ENCODE measurements around the genes LAMTOR1 and ARAP1.

DNA sequence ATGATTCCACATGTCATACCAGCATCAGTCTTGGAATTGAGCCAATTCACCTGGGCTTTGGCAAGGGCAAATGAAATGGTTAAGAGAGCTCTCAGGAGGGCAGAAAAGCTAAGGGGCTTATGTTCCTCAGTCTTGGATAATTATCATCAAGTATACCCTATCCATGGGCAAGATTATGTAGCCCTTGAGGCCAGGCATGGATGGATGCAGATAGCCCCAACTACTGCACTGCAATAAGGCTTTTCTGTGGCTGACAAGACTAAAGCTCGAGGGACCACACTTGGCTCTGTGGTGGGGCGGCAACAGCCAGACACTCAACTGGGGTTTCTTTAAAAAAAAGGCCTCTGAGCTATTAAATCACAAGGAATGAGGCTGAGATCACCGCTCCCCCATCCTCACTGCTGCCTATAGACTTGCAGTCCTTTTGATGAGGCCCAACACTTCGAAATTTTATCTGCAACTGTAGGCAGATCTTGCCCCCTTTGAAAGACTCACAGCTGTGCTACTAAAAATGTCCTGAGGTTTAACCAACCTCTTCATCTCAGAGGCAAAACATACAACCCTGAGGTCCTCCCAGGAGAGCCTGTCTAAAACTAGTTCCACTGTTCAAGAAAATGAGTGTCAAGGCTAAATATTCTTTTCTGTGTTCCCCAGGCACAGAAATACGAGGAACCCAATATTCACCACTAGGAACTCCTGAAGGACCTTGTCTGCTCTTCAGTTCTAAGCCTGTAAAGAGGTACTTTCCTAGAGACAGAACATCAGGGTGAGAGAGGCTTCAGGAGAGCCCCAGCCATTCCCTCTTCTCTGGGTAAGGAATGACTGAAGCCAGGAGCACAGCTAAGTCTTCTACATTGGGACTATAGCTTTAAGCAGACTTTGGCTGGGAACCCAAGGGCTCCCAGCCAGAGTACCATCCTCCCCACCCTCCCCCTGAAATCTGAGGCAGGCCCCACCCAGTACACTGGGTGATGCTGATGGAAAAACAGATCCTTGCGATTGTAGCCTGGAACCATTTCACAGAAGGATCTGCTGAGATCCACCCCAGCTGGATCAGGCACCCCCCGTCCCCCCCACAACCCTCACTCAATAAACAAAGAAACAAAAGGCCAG lies 39.4 kb downstream of the IL18BP start:
- PRO-cap, result no peak
- RRBS, 2 experiments, result no CpG with 5 or more reads among the region's 7 CpGs

DNA sequence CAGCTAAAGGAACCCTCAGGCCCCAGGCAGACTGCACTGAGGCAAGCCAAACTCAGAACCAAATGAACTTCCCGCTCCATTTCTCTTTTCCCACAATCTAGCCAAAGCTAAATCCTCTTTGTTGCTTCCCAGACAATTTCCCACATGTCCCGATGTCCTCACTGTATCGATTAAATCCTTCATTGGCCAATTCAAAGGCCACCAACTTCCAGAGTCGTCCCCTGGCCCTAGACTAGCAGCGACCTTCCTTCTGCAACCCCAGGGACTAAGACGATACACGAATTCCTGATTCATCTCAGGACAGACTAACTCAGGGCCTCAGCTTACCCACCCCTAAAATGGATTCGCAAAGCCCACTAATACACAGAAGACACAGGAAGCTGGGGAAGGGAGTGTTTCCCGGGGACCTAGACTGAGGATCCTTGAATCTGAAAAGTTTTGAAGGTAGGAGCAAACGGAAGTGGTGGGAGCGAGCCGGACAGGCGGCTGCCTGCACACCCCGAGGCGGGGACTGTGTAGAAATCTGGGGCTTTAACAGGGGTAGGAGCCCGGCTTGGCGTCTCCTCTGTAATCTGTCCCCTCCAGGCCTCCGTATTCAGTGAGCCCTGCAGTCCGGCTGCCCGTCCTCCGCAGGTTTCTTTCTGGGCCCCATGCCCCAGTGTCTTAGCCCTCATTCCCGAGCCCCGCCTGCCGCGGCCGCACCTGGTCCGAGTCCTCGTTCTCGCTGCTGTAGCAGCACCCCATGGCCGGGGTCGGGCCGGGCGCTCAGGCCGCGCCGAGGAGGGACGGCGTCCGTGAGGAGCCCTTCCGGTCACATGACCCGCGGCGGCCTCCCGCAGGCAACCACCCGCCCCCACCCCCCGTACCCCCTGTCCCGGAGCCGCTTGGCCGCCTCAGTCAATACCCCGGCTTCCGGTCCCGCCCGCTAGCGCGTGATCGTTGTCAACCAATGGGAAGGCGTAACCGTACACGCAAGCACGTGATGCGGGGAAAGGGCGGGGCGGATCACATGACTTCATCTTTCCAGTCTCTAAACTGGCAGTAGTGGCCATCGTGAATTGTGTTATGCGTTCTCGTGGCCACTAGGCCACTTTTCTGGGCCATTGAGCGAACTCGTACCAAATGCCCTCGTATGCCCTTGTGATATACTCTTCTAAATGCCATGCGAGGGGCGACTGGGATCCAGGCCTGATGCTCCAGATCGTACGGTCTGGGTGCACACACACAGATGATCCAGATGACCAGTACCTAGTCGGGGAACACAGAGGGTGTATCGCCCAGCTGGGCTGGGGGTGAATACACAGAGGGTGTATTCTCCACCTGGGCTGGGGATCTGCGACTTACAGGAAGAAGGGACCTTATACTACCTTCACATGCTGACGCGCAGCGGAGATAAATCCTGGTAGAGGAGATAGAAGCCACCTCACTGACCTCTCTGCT lies at the start of gene LAMTOR1:
Gene LAMTOR1 (minus strand): TSS at position 817 of the 1,440 bp plus-strand sequence.
- PRO-cap, result bidirectional peak, plus-strand start at position 562 of the sequence, minus-strand start at position 515 of the sequence; bidirectional peak, plus-strand start at position 1,057 of the sequence, minus-strand start at position 873 of the sequence
- RRBS, 2 experiments, result 3% methylated on average over 27 of the region's 79 CpGs

DNA sequence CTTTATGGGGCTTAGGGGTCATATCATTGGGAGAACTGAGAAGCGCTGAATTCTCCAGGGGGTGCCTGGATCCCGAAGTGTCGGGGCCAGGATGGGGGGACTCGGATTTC lies 278 bp upstream of the INPPL1 start:
- PRO-cap, result no peak
- RRBS, 2 experiments, result no CpG with 5 or more reads among the region's 4 CpGs

- PRO-cap, result no peak
- RRBS, 2 experiments, result 2% methylated on average over 17 to 23 of the region's 88 CpGs
Observed at GRCh38 chr11:72239379-72240421, 4.3 kb downstream of the PHOX2A start.

GRCh38 chr11:72352610-72353274 lies 81.6 kb downstream of the CLPB start:
- PRO-cap, result no peak
- RRBS, 2 experiments, result no CpG with 5 or more reads among the region's 4 CpGs

GRCh38 chr11:72483761-72484268 lies 49.5 kb upstream of the CLPB start:
- PRO-cap, result no peak
- RRBS, 2 experiments, result no CpG with 5 or more reads among the region's 3 CpGs

- PRO-cap, result no peak
- RRBS, 2 experiments, result 82% methylated on average over 3 of the region's 14 CpGs; no CpG with 5 or more reads in 1 of the 2 experiments
Observed at GRCh38 chr11:72614902-72615309, 59.3 kb downstream of the PDE2A start.

DNA sequence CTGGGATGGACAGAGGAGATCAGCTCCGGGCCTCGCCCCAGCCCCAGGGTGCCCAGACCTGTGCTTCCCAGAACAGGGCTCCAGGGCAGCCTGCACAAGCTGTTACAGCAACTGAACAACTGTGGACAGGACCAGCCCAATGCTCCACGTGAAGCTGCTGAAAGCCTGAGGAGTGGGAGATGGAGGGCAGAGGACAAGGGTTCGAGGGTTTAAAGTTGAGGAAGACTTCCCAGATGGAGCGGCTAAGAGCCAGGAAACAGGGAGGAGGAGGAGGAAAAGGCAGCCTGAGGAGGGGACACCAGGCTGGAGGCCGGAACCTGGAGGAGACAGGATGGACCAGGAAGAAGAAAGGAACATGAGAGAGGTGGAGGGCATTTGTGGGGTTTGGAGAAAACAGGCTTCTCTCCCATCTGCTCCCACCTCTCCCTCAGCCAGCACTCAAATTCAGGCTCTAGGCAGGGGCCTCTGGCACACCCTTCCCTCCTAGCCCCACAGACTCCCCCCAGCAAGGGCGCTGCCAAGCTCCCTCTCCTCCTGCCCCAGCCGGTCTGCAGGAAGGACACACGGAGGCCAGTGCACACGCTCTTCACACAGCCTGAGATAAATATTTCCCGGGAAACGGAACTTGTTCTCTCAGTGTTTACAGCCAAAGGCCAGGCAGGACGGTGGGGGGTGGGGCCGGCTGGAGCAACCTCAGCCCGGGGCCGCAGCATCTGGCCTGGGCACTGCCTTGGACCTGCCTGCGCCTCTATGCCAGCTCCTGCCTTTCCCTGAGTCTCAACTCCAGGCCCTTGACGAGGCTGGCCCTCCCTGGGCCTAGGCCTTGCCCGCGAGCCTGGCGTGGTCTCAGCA lies 48.7 kb downstream of the PDE2A start:
- PRO-cap, result no peak
- RRBS, 2 experiments, result 16 to 26% methylated on average over 7 to 8 of the region's 21 CpGs

GRCh38 chr11:72632270-72632982 lies 41.8 kb downstream of the PDE2A start:
- PRO-cap, result no peak
- RRBS, 2 experiments, result no CpG with 5 or more reads among the region's 8 CpGs

DNA sequence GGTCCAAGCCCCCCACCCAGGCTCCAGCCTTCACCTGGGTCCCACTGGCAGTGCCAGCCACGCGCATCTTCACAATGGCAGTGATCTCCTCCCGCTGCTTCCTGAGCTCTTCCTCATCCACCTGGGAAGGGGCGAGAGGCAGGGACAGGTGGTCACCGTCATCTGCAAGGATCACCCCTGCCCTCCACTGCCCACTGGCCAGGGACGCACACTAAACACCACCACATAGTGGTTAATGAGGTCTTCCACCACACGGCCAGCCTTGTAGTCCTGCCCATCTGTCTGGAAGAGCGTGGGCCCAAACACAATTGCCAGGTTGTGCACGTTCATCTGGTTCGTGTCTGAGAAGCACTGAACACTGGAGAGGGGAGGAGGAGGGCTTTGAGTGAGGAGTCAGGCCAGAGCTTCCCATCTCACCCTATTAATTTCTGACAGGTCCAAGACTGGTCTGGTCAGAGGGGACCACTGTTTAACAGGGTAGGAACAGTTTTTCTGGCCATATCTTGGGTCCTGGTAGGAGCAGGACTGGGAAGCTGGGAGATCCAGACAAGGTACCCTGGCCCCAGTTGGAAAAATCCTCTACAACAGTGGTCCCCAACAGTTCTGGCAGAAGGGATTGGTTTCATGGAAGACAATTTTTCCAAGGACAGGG lies 21.4 kb upstream of the PDE2A start:
- PRO-cap, result no peak
- RRBS, 2 experiments, result no CpG with 5 or more reads among the region's 10 CpGs

GRCh38 chr11:72721519-72722004 lies 30.6 kb downstream of the ARAP1 start:
- PRO-cap, result unidirectional peak, plus-strand start at chr11:72721854
- RRBS, 2 experiments, result no CpG with 5 or more reads among the region's 14 CpGs

DNA sequence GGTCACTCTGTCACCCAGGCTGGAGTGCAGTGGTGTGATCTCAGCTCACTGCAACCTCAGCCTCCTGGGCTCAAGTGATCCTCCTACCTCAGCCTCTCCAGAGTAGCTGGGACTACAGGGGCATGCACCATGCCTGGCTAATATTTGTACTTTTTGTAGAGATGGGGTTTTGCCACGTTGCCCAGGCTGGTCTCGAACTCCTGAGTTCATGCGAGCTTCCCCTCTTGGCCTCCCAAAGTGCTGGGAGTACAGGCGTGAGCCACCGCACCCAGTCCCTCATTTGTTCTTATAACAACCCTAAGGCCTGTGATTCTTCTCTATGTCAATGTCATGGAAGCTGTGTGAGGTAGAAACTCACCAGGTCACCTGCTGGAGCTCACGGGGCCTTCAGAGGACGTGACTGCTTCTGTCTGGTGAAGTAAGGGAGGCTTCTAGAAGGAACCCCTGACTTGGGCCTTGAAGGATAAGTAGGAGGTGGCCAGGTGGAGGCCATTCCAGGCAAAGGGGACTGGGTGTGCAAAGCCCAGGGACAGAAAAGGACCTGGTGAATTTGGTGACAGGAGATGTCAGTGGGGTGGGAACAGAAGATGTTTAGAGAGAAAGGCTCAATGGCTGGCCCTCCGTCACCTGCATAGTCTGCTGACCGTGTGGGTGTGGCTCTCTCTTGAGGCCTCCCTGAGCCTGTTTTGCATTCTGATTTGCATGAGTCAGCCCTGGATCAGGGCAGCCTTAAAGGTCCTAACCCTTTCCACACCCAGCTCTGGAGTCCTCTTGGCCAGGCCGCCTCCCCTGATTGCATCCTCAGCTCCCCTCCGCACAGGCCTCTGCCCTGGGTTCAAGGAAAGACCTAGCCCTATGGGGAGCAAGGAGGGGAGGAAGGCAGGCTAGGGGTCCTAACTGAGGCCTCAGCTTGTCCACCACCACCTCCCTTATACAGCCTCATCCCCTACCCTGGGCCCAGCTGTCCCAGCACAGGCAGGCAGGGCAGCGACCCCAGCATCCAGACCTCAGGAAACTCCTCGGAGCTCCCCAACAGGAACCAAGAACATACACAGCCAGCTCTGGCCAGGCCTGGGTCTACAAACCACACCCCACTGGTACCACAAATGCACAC lies 14.2 kb downstream of the ARAP1 start:
- PRO-cap, result no peak
- RRBS, 2 experiments, result no CpG with 5 or more reads among the region's 13 CpGs

DNA sequence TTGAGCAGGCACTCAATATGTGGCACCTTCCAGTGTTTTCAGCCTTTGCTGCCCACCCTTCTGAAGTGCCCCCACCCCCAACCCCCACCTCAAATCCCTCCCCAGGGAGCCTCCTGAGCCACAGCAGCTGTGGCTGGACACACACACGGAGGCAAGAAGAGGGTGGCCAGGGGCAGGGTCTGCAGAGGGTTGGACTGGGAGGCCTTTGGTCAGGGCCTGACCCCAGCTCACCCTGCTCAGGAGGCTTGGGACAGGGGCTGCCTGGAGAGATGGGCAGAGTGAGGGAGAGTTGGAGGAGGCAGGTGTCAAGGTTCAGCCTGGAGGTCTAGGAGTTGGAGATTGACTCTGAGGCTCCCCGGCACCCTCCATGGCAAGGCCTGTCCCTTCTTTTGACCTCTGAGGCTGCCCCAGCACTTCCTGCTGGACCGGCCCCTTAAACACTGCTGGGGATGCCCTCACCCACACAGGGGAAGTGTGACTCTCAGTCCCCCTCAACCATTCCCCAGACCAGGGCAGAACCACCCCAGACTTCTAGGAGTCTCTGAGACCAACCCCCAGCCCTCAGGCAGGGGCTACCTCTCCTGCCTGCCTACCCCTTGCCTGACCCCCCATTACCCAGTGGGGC lies 8.8 kb downstream of the ARAP1 start:
- PRO-cap, result no peak
- RRBS, 2 experiments, result 75 to 89% methylated on average over 2 of the region's 3 CpGs

GRCh38 chr11:72751924-72753105 lies at the start of gene ARAP1:
TSS of gene ARAP1 (minus strand) at chr11:72752408.
- PRO-cap, result no peak
- RRBS, 2 experiments, result under 1 to 3% methylated on average over 20 to 29 of the region's 61 CpGs

DNA sequence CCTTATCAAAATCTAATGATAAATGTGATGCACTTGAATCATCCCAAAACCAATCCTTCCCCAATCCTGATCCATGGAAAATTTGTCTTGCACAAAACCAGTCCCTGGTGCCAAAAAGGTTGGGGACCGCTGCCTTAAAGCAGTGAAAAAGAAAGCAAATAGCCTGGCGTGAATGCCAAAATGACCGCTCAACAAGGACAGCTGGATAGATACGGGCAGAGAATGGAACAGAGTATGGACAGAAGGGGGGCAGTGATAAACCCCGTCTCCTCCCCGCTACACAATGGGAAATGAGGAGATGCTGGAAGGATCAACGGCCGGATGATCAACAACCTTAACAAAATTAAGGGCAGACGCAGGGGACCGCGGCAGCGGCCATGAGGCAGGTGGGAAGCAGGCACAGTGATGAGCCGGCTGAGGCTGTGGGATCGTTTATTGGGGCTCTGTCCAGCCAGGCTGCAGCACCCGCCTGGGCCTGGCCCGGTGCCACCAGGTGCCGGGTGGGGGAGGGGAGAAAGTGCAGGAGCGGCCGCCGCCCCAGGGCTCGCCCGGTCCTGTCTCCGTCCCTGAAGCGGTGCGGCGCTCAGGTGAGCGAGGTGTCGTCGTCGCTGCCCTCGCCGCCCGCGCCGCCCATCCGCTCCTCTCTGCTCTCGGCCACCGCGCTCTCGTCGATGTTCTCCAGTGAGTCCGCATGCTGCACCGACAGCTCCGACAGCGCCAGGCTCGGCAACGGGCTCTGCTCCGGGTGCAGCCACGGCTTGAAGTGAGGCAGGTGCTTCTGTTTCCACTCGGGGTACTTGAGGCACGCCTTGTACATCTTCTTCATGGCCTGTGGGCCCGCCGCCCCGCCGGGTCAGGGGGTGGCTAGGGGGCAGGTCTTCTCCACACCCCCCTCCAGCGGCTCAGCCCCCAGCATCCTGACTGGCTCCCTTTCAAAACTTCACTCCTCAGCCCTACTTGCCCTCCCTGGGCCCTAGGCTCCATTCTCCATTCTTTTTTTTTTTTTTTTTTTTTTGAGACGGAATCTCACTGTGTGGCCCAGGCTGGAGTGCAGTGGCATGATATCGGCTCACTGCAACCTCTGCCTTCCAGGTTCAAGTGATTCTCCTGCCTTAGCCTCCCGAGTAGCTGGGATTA lies 2.5 kb upstream of the ARAP1 start:
- PRO-cap, result no peak
- RRBS, 2 experiments, result 56 to 57% methylated on average over 11 to 17 of the region's 59 CpGs

GRCh38 chr11:72764326-72764987 lies 12.2 kb upstream of the ARAP1 start:
- PRO-cap, result no peak
- RRBS, 2 experiments, result 18% methylated on average over 2 of the region's 19 CpGs; no CpG with 5 or more reads in 1 of the 2 experiments

DNA sequence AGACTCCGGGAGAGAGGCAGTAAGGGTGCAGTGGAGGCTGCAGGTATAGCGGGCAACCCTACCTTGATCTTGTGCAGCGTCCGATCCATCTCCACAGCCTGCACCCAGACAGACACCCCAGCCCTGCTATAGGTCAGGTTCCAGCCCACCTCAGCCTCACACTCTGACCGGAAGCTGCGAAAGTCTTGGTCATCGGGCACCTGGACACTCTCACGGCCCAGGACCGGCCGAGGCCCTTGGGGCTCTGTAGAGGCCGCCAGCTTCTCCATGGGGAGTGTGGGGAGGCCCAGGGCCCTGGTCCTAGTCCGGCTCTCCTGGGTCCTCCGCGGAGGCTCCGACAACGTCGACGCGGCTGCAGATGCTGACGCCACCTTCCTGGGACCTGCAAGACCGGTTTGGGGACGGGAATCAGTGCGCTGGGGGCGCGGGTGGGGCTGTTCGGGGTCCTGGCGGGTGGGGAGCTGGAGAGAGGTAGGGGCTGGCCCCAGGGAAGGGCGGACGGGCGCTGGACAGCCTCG lies 12.9 kb downstream of the STARD10 start:
- PRO-cap, result no peak
- RRBS, 2 experiments, result 23 to 24% methylated on average over 13 of the region's 31 CpGs

- PRO-cap, result no peak
- RRBS, 2 experiments, result no CpG with 5 or more reads among the region's 3 CpGs
Observed at GRCh38 chr11:73152399-73152822, 10.3 kb upstream of the FCHSD2 start.

DNA sequence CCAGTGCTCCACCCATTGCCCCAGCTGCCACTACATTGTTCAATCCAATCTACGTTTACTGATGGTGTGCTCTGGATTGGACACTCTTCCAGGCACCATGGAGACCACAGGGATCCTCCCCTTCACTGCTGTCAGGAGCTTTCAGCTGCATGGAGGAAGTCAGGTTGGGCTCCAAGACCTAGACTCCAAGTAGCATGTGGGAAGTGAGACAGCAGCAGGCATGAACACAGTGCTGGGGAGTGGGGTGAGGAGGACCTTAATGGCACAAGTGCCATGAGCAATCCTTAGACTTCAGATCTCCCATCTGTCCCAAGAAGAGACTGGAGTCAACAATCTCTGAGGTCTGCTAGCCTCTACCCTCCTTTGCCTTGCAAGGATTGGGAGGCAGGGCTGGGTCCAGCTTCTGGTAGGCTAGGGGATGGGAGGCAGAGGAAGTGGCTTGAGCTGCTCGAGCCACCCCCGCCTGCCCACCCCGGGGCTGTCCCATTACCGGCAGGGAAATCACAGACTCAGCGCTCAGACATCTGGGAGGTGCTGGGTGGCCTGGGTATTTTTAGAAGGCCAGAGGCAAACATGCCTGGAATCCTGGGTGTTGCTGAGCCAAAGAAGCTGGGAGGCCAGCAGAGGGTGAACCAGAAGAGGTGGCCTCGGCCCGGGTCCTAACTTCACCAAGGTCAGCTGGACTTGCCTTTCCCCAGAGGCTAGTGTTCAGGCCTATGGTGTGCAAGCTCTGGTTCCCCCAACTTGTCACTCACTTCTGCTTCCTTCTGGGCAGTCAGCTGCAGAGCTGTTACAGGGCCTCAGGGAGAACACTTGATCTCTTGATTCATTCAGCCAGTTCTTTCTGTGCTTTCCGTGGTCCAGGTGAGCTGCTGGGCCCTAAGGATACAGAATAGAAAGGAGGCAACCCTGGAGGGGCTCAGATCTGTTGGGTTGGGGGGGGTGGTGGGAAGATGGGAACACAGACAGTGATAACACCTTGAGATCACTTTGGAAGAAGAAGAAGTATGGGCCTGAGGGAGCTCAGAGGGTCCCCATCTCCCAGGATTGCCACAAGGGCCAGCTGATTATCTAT lies 15.4 kb upstream of the FCHSD2 start:
- PRO-cap, result no peak
- RRBS, 2 experiments, result no CpG with 5 or more reads among the region's 9 CpGs

GRCh38 chr11:73200017-73200933 lies 17.8 kb upstream of the P2RY2 start:
- PRO-cap, result no peak
- RRBS, 2 experiments, result no CpG with 5 or more reads among the region's 5 CpGs

Data from astrocyte (in vitro differentiated cells and primary cell).